ENCODE data around the genes MDK, CHRM4, ZNF408 and CSTPP1.

DNA sequence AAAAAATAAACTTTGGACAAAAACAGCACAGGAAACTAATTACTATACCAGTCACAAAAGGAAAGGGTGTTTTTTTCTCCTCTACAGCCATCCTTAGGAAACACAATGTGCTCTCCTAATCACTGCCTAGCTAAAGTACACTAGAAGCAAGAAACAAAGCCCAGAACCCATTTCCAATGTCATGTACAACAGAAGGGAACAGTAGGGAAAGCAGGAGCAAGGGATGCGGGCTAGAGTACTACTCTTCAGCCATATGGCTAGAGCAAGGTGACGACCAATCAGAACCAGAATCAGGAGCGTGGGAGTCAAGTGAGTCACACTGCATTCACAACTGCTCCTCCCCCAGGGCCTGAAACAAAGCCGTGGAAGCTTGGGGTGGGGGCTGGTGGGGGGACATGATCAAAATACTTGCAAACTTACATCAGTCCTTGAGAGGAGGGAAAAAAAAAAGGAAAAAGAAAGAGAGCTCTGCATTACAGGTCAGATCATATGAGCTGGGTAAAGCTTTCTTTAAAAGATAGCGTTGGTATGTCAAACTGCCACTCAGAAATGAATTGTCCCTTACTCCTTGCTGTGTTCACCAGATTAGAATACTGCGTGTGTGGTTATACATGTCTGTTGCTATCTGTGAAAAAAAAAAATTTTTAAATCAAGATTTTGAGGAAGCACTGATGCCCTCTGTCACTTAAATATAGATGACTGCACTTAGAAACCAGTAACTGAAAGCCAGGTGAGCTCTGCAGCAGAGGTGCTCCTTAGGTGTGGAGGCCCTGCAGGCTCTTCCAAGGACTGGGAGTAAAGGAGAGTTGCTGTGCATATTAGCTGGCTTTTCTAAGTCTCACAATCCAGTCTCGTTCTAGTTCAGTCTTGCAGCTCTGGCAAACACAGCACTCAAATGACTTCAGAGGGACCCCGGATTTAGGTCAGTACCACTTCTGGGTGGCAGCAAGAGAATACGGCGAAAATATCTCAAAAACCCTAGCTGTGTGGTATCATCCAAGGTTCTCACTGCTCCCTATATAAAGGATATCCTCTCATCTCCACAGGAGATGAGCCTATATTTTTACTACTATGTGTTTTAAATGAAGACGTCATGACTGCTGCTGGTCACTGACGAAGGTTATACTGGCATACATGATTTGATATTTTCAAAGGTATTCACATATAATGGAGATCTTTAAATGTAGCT is 60.8 kb downstream of the LARGE2 start:
- RRBS = no CpG with 5 or more reads among the region's 12 CpGs

DNA sequence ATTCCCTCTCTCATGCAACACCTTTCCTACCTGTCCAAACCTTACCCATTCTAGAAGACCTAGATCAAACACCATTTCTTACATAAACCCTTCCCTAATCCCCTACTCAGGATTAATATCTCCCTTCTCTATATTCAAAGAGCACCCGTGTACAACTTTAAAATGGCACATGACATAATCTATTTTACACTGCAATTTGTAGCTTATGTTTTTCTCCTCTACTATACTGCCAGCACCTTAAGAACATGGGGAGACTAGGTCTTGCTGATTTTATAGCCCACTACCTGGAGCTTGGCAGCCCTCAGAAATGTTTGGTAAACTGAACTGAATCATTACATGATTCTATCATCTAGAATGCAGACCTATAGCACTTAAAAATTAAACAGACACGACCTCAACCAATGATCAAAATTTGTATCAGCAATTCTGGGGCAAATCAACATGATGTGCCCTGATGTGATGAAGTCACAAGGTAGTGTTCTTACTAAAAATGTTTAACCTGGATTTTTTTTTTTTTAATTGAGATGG is 94.1 kb downstream of the LARGE2 start:
- RRBS = no CpG with 5 or more reads among the region's 2 CpGs

DNA sequence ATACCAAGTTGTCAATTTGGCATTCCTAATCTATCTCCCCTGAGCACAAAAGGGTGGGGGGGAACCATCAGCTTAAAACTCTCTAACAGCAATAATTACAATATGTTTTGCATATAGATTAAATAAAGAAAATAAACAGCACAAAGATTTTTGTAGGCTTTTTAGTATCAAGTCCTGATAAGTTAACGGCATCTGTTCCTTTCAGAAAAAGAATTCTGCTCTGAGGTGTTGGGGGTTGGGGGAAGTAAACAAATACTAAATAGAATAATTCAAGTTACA is 15.1 kb downstream of the PHF21A start:
- RRBS = no CpG with 5 or more reads among the region's 1 CpG

DNA sequence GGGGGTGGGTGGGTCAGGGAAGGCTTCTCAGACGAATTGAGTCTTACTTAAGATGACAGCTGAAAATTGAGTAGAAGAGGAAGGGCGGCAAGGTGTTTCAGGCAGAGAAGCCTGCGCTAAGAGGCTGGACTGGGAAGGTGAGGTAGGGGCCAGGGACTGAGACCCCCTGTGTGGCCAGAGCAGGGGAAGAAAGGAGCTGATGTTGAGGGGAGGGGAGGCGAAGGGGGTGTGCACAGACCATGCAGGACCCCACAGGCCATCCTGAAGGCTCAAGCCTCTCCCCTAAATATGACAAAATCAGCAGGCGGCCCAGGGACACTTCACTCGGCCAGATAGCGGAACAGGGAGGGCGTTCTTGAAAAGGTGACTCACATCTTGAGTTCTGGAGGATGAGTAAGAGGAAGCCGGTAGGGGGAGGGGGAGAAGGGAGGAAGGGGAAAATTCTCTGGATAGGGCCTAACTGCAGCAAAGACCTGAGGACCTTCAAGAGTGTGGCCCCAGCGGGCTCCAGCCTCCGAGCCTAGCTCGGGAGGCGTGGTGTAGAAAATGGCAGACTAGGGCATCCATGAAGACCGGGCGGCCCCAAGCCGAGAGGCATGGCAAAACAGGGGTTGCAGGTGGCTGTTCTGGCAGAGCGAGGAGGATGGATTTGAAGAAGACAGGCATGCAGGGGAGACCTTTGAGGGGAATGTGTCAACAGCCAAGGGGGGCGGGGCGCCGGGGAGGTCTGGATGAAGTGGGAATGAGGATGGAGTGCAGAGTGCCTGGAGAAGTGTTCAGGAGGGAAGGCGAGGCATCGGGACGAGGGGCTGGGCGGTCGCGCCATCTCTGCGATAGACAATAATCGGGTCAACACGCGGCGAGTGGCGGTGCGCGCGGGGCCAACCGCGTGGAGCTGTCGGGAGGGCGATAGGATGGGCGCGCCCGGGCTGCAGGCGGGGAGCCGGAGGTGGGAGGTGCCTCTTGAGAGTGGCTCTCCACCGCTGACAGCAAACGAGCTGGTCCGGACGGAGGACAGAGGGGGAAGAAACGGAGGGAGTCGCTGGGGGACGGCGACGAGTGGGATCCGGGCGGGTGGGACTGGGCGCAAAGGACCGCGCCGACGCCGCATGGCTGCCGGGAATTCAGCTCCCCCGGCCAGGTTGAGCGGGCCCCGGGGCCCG is 40.2 kb upstream of the CREB3L1 start:
- RRBS = 2% methylated on average over 19 of the region's 66 CpGs

- RRBS = no CpG with 5 or more reads among the region's 11 CpGs
These were observed 28.9 kb upstream of the CREB3L1 start for GRCh38 chr11:46248449-46249092.

- RRBS = no CpG with 5 or more reads among the region's 6 CpGs
These were observed 21.6 kb downstream of the CREB3L1 start for GRCh38 chr11:46299062-46299500.

- RRBS = 11% methylated on average over 5 of the region's 27 CpGs
These were observed 15.6 kb downstream of the DGKZ start for GRCh38 chr11:46362561-46363564.

GRCh38 chr11:46381443-46382229 is at the start of gene MDK:
MDK (plus strand) TSS chr11:46381669.
- RRBS = 2% methylated on average over 41 of the region's 86 CpGs

DNA sequence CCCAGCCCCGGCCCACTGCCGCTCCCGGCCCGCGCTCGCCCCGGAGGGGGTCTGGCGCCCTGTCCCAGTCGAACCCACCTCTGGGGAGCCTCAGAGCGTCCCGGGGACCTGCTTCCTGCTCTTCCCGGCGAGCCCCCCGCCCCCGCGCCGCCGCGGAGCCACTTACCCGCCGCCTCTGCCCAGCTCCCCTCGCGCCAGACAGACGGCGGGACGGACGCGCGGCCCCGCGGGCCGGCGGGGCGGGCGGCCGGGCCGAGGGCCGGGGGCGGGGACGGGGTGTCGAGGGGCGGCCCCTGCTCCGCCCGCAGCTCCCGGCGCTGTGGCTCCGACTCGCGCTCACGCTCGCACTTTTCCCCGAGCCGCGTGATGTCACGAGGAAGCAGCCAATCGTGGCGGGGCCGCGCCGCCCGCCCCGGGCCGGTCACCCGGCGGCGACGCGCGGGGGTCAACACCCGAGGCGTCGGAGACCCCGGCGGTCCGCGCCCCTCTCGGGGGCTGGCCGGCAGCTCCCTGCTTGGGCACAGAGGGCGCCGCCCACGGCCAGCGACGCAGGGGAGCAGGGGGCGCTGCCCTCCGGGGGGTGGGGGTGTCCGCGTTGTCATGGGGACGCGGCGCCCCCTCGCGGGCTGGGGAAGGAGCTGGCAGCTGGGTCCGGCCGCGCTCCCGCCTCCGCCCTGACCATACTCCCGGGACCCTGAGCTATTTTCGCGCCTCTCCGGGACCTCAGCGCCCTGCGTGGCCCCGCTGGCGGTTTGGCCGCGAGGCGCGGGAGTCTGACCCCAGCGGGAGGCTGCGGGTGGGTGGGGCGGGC is at the start of gene CHRM4:
TSS of gene CHRM4 (minus strand) at position 324 of the 811 bp plus-strand sequence.
- RRBS = 2% methylated on average over 71 of the region's 112 CpGs

DNA sequence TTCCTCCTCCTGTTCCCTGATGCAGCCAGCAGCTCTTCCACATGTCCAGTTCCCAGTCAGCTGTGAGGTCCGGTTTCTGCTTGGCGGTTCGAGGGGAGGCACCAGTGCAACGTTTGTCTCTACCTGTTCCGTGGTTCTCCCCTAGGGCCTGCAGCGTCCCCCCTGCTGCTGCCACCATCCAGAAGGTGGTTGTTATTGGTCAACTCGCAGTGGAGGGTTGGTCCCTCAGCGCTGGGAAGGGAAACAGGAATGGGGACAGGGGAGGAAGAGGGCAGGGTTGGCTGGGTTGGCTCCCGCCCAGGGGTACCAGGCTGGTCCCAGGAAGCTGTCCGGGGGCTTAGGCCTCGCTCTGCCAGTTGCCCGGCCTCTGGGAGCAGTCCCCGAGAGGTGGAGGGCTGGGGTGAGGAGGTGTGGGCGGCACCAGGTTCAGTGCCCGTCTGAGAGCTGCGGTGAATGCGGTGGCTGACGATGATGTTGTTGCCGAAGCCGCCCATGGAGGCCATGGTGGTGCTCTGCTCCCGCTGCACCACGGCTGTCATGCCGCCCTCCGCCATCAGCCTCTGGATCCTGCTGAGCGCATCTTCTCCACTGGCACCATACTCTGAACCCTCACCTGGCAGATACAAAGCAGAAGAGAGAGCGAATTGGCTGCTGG is 5.9 kb upstream of the CHRM4 start:
- RRBS = no CpG with 5 or more reads among the region's 26 CpGs

GRCh38 chr11:46580110-46581070 is 13.4 kb downstream of the AMBRA1 start:
- RRBS = no CpG with 5 or more reads among the region's 7 CpGs

GRCh38 chr11:46673647-46674456 is 26.6 kb downstream of the ARHGAP1 start:
- RRBS = no CpG with 5 or more reads among the region's 6 CpGs

DNA sequence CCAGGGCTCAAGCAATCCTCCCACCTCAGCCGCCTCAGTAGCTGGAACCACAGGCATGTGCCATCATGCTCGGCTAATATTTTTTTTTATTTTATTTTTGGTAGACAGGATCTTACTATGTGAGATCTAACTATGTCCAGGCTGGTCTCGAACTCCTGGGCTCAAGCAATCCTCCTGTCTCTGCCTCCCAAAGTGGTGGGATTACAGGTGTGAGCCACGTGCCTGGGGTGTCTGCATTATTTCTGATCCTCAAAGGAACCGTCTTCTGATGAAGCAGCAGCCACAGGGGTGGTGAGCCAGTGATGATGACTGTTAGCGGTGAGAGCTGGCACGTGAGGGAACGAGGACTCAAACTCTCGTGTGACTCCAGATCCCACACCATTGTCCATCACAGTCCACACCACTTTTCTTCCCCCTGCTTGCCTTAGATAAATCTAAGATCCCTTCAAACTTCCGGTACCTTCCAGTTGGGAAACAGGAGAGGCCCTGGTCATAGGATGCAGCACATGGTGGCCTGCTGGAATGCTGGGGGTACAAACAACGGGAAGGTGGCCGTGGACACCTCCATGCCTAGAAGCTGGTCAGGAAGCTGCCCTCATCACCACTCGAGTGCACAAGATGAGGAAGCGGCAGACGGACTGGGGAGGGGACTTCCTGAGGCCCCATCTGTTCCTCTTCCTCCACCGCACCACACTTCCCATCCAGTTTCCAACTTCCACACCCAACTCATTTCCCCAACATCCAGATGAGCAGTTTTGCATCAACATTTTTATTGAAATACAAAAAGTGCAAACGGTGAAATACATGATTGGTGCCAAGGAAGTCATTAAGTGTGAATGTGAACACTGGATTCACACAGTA is 23.9 kb downstream of the ARHGAP1 start:
- RRBS = no CpG with 5 or more reads among the region's 17 CpGs

- RRBS = 2% methylated on average over 19 of the region's 48 CpGs
These were observed at the start of gene ZNF408 for GRCh38 chr11:46700451-46701365. ZNF408 (plus strand) TSS chr11:46701031.

DNA sequence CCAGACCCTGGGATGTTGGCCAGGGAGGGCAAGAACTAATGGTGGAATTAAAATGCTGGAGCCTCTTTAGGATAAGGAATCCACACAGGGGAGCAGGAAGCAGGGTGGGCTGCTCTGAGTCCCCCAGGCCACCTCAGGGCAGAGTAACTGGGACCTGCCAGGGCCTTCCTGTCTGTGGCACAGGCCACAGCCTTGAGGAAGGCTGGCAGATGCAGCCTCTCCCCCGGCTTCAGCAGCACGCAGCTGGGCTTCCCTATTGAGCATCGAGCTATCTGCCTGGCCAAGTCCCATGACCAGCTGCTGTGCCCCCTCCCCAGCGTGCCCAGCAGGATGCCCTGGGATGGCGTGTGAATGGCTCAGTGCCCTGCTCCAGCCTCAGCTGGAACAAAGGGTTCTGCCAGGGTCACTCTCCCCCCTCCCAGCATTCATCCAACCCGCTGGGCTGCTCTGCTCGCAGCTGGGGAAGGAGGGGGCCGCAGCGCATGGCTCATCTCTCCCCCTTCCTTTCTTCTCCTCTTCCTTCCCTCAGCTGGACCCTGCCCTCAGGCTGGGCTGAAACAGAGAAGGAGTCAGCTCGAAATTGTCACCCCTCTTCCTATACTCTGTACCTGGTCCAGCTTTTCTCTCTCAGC is 14.6 kb downstream of the LRP4 start:
- RRBS = no CpG with 5 or more reads among the region's 10 CpGs

GRCh38 chr11:46936233-46937526 is at the start of gene CSTPP1:
CSTPP1 (plus strand) TSS chr11:46936761.
- RRBS = 0% methylated on average over 2 of the region's 42 CpGs

GRCh38 chr11:46952773-46953432 is 16.3 kb downstream of the CSTPP1 start:
- RRBS = no CpG with 5 or more reads among the region's 7 CpGs

DNA sequence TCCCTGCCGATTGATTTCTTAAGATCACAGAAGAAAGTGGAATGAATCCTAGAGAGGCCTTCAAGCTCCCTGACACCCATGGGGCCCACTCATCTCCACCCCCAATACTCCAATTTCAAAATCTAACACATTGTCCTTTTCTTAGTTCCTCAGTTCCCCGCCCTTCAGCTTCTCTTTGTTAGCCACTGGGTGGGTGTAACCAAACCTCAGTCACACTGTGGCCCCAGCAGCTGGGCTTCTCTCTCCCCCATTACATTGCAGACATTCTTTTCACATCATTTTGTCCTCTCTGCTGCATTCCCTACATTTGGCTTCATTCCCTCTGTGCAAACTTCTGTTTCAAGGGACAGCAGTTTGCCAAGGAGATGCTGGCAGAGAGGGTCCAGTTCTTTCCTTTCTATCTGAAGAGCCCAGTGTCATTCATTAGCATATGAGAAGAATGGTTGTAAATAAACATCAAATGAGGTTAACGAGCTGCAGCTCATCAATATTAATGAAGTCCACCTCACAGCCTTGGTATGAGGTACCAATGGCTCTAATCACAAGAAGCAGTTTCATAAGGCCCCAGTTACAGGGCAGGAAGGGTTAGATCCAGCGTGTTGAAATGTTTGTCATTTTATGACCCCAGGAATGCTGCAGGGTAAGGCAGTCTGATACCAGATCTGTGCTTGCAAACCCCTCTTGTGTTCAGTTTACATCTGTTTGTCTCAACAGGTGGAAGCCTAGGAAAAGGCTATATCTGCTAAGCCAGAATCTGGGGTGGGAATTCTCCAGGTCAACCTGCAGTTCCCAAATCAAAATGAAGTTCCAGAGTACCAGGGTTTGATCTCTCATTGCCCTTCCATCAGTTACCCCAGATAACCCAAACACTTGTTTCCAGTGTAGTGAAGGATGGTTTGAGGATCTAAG is 72.2 kb downstream of the ARFGAP2 start:
- RRBS = no CpG with 5 or more reads among the region's 4 CpGs

GRCh38 chr11:47153361-47153819 is 23.3 kb downstream of the ARFGAP2 start:
- RRBS = no CpG with 5 or more reads among the region's 6 CpGs

- RRBS = no CpG with 5 or more reads among the region's 10 CpGs
These were observed 11.0 kb downstream of the NR1H3 start for GRCh38 chr11:47268759-47269263.

Data from brain (tissue), 1 donor.